ENCODE measurements around the genes CUTC and PKD2L1.

DNA sequence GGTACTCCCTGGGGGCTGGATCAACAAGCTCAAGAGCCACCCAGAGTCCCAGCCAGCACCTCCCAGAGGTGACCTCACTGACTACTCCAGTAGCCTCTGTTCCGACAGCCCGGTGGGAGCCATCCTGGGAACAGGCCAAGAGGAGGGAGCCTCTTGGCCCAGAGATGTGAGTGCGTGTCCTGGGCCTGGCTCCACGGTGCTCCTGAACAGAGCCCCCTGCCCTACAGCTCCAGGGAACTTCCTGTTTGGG is 6.0 kb upstream of the MARVELD1 start:
- PRO-cap, result no peak

DNA sequence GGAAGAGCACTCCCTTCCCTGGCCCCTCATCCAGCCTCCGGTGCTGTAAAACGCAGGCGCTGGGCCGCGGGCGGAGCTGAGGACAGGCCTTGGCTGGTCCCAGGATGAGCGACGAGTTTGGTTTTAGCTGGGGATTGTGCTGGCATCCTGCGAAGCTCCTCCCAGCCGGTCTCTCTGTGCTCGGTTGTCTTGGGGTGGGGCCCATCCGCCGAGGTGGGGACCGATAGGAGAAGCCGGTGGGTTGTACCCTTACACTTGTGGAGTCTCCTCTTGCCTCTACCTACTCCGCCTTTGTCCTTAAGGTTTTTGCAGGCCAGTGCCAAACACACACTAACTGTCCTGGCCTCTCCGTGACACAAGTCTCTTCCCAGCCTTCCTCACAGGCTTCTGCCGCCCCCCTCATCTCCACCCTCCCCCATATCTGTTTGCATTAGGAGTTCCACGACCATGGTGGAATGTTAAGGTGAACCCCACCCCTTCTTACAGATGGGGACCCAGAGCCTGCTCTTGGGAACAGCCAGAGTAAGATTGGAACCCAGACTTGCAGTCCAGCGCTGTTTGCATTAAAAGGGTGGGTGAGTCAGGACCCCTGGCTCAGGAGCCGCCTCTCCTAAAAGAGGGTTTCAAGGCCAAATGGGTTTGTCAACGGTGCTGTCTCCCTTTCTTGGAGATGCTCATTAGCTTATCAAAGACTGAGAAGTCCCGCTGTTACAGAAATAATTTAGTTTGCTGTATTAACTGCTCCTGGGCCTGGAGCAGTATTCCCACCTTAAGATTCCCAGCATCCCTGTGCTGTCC is 1.5 kb downstream of the MARVELD1 start:
- PRO-cap, result bidirectional peak, plus-strand start at position 120 of the sequence, minus-strand start at position 110 of the sequence

- PRO-cap, result no peak
Measured at GRCh38 chr10:97781186-97781703, 9.4 kb upstream of the SFRP5 start.

DNA sequence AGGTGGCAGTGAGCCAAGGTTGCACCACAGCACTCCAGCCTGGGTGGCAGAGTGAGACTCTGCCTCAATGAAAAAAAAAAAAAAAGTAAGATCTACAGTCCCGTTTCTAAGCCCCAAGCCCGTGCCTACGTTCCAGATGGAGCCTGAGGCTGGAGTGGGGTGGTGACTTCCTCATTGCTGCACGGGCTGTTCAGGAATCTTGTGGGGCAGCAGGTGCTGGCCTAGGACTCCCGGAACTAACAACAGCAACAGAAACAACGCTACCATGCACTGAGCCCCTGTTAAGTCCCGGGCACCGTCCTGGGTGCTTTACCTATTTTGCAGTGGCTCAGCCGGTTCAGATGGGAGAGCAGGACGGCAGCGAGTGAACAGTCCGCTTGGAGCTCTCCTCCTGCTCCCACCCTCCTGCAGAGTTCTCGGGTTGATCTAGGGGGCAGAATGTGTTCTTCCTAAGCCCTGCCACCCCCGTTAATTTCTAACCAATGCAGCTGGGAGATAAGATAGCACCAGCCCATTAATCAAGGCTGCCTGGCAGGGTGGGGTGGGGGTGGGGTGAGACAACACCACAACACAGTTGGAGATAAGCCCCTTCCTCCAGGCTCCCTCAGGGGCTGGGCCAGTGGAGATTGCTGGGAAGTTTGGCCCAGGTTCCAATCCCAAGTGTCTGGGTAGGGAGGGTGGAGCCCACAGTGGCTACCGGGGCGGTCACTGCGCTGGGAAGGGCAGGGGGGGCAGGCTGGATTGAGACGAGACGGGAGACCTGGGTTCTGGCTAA is 17.0 kb upstream of the SFRP5 start:
- PRO-cap, result no peak

- PRO-cap, result no peak
Measured at GRCh38 chr10:98168163-98169333, 34.1 kb downstream of the R3HCC1L start.

GRCh38 chr10:98185079-98185704 is 50.7 kb downstream of the R3HCC1L start:
- PRO-cap, result no peak

DNA sequence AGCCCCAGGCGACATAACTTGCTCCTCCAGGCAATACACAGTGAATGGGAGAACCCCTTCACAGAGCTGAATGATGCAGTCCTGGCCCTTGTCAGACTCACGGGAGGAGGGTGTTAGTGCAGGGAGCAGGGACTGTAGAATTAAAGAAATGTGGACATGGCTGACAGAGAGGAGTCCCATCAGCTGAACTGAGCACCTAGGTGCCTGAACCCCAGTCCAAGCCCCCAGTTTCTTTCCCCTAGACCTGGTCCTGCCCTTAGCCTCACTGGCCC is 809 bp upstream of the LOXL4 start:
- PRO-cap, result no peak

DNA sequence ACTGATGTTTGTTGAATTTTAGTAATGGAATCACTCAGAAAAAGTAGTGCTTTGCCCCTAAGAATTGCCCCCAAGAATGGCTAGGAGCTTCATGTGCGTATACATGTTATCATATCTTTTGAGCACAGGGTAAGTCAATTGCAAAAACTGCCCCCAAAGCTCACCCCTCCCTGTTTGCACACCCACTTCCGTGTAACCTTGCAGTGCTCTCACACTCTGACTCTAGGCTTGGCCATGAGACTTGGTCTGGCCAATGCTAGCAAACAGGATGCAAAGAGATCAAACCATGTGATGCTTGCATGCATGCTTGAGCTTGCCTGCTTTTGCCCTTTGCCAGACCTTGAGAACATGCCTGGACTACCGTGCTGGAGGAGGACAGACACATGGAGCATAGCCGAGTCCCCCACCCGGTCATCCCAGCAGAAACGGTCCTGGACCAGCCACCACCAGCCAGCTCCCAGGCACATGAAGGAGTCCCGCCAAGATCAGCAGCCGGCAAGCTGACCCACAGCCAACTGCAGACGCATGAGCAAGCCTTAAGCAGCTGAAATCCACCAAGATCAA is 23.5 kb downstream of the PYROXD2 start:
- PRO-cap, result no peak

GRCh38 chr10:98467889-98468296 is 21.2 kb upstream of the HPS1 start:
- PRO-cap, result unidirectional peak, plus-strand start at chr10:98468017

DNA sequence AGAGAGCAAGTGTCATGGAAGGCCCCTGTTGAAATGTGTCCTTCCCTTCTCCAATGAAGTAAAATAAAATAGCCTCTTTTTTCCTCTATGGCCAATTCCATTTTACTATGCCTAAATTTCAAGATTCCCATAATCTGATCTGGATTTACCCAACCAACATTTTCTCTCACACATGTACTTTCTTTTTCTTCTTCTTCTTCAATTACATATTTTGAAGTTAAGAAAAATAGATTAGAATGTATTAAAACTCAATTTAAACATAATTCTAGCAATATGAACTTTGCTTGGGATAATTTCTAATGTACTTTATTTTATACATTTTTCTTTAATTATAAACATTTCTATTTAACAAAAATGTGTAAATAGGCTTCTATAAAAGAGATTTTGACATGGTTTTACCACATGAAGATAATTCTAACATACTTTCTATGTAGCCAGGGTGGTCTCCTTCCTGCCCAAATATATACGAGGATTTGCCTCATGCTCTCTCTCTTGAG is 9.9 kb downstream of the HPSE2 start:
- PRO-cap, result unidirectional peak, minus-strand start at position 60 of the sequence

DNA sequence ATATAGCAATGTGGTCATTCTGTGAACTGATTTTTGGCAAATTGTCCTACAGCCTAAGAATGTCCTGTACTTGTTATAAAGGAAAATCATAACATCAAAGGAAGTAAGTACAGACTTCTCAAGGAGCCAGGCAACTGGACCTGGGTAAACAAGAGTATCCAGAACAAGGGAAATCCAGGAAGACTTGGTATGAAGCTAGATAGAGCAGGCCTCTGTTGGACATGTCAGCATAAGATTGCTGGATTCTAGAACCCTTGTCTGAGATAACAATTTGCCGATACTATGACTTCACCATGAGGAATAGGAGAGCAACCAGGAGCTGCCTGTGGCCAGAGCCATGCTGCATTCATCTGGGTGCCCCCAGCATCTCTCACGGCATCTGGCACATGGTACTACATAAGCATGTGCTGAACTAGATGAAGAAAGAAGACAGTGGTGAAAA is 19.7 kb downstream of the GOT1 start:
- PRO-cap, result no peak

- PRO-cap, result no peak
Measured at GRCh38 chr10:99539083-99539512, 6.4 kb downstream of the NKX2-3 start.

- PRO-cap, result bidirectional peak, plus-strand start at chr10:99732308, minus-strand start at chr10:99732093; unidirectional peak, minus-strand start at chr10:99732896
Measured at GRCh38 chr10:99731813-99733039, at the start of gene CUTC. Gene CUTC, plus strand, starts transcription at chr10:99732234.

- PRO-cap, result no peak
Measured at GRCh38 chr10:99733845-99734067, 1.7 kb downstream of the CUTC start.

DNA sequence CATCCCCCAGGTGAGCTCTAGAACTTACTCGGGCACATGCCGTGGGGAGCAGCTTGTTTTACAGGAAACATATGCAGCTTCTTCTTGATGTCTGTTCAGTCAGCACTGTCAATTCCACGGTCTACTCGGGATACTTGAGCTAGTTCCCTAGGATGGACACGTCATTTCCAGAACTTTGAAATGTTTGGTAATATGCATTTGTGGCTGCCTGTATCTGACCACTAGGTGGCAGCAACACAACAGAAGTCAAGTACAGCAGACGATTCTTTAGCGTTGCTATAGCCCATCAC is 63.3 kb downstream of the ABCC2 start:
- PRO-cap, result unidirectional peak, minus-strand start at position 123 of the sequence

GRCh38 chr10:99927433-99927701 is 82.4 kb downstream of the DNMBP start:
- PRO-cap, result no peak

DNA sequence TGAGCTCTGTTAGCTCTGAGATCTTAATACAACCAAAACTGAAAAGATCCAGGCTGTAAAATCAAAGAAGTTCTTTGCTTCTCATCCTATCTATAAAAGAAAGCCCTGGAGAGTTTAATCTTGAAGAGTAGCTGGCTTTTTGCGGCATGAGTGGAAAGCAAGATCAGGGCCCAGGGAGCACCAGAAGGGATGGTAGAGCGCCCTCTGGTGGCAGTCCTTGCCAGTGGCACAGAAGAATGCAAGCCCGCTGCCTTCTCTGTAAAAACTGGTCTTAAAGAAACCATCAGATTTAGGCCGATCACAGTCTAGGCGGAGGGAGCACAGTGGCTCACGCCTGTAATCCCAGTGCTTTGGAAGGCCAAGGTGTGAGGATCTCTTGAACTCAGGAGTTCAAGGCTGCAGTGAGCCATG is 35.7 kb downstream of the CPN1 start:
- PRO-cap, result no peak

DNA sequence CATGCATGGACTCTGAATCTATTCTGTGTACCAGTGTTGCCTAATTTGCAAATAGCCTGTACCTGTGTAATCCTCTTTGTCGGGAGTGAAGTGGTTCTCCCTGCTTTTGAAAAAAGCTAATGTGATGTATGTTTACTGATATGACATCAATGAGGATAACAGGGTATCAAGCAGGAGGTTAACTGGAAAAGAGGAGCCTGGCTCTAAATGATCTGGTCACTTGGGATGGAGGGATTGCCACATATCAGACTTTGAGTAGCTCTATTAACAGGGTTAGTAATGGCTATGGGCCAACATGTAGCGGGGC is 20.0 kb upstream of the CPN1 start:
- PRO-cap, result no peak

DNA sequence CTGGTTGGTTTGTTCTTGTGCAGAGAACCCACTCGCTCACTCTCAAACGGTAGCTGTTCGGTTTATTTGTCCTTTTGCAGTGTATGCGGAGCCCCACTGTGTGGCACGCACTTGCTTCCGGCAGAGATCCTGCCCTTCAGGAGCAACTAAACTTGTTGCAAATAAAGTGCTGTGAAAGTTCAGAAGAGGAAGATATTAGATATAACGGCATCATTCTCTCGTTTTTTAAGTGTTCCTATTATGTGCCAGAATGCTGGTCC is 375 bp upstream of the ERLIN1 start:
- PRO-cap, result no peak

- PRO-cap, result no peak
Measured at GRCh38 chr10:100329982-100330231, at the start of gene PKD2L1. Gene PKD2L1, minus strand, starts transcription at chr10:100330228.